Cardiac atrium fibroblast (primary cell): Measurements from ENCODE around the genes OVOL2 and RIN2.

DNA sequence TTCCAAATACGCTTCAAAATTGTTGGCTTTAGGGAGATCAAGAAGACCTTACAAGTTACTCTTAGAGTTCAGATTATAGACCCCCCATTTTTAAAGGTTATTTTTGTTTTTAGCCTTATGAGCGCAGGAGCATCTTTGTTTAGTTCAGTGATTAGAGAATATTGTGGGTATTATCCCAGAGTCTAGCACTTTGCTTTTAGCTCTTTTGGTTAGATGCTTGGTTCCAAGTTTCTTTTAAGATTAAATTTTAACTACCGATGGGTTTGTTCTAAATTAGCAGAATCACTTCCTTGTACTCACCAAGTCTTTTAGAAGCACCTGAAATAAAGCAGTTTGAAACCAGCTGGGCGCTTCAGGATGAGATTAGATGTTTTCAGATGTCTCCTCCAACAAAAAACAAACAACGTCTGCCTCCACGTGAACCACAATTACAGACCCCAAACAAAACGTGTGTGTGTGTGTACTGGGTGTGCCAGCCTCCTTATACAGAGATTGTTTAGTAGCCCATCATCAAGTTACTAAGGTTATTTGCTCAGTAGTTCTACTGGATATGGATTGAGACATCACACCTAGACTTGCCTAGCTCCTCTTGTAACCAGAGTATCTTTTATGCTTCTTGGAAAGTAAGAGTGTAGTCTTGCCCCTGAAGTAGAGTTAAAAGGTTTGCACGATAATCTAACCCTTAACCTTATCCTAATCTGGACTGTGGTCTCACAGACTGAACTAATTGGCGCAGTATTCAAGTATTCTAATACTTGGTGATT, 2.2 kb downstream of the DSTN start:
- RAMPAGE, long total RNA = no peak

- RAMPAGE, long total RNA = no peak
These were observed 10.8 kb downstream of the BANF2 start for GRCh38 chr20:17710556-17710956.

DNA sequence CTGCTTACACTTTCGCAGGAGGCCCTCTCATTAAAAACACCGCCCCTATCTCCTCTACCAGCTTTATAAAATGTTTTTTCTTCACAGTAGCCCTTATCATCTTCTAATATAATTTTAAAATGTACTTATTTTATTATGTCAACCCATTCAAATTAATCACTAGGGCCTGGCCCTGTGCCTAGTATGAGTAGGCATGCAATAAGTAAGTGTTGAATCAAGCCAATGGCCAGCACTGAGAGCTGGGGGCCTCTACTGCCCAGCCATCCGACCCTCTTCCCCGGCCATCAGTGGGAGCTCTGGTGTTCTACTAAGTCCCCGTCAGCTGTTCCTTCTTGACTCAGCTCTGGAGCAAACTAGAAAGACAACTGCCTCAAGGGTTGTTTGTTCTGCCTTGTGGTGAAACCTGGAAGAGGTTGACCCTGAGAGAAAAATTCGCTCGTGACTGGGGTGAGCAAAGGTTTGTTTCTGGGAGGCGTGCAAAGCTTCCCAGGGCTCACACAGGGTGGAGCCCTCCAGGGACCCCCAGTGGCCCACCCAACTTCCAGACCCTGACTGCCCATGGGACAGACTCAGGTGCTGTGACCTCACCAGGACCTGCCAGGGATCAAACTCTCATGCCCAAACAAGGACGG, 50.2 kb downstream of the BANF2 start:
- RAMPAGE, long total RNA = no peak

- RAMPAGE, long total RNA = no peak
These were observed 112.6 kb downstream of the SNX5 start for GRCh38 chr20:17855912-17856459.

DNA sequence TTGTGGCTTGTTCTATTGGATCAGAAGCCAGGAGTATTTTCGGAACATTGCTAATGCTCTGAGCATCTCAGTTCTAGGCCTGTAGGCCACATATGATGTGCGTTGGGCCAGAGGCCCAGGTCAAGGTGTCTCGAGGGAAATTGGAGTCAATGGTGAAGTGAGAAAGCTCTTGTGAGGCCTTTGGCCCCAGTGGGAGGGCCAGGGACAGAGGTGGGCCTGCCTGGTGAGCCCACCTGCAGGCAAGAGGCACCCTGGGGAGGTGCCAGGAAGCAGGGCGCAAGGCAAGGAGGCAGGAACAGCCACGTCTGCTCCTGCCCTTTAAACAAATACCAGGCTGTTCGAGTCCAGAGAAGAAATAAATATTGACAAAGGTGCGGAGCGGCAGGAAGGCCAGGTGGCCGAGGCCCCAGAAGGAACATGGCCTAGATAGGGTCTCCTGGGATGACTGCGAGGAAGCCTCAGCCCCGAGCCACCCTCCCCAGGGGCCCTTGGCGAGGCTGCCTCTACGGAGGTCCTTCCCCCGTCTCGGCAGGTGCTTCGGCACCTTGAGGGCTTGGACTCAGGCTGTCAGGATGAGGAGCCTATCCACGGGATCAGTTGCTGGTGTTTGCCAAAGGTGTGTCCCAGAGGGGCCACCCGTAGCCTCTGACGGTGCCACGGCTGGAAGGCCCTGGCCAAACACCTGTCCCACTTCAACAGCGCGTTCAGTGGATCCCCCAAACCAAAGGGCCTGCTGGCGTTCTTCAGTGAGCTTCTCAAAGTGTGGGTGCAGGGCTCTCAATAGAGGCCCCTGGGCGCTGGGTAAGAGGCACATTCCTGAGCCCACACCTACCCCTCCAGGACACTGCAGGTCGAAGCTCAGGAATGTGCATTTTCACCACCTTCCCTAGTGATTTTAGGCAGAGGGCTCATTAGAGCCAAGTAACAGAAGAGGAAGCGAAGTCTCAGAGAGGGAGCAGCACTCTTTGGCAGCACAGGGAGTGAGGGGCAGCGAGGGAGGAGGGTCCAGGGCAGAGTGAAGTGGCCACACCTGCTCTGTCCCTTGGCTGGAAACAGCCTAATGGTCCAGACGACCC, 39.9 kb downstream of the SNX5 start:
- RAMPAGE, long total RNA = no peak

GRCh38 chr20:17958288-17959423, 9.9 kb downstream of the SNX5 start:
- RAMPAGE, long total RNA = no peak

- RAMPAGE, long total RNA = no peak
These were observed 463 bp downstream of the MGME1 start for GRCh38 chr20:17969250-17969712.

- RAMPAGE, long total RNA = no peak
These were observed 36.9 kb downstream of the MGME1 start for GRCh38 chr20:18005224-18006526.

DNA sequence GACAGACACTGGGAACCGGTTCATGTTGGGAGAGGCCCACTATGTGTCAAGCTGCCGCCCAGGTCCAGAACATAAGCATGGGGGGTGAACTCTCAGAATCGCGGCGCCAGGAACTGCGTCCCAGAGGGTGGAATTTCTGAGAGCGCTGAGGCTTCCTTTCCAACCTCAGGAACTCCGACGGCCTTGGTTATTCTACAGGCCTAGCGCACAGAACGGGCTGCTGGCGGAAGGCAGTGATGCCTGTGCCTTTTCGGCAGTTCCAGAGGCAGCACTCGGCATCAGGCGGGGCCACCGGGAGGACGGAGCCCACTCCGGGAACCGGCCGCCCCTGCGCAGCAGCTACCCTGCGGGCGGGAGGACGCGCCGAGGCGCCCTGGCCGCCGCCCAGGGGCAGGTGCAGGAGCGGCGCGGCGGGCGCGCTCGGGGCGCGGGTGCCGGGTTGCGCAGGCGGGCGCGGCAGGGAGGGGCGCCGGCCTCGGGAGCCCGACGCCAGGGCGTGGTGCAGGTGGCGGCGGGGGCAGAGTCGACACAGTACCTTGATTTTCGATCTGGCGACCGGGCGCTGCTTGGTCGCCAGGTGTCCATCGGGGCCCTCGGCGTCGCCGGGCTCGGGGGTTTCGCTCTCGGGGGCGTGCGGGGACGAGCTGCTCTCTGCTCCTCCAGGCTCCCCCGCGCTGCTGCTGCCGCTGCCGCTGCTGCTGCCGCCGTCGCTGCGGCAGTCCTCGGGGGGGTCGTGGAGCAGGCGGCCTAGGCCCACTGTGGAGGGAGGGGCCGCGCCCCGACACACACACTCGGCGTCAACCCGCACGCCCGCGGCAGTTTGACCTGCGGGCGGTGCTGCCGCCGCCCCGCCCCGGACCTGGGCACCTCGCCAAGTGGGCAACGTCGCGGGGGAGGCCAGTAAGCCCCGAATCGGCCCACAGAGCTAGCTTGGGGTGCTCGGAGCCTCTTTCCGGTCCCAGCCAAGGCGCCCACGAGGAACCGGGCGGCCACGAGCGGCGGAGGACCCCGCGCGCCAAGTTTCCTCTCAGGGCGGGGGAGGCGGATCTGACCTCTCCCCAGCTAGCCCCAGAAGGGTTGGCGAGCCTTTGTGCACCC, 1.2 kb downstream of the OVOL2 start:
- RAMPAGE, long total RNA = no peak

GRCh38 chr20:18057220-18057402, 605 bp downstream of the OVOL2 start:
- RAMPAGE, long total RNA = no peak

DNA sequence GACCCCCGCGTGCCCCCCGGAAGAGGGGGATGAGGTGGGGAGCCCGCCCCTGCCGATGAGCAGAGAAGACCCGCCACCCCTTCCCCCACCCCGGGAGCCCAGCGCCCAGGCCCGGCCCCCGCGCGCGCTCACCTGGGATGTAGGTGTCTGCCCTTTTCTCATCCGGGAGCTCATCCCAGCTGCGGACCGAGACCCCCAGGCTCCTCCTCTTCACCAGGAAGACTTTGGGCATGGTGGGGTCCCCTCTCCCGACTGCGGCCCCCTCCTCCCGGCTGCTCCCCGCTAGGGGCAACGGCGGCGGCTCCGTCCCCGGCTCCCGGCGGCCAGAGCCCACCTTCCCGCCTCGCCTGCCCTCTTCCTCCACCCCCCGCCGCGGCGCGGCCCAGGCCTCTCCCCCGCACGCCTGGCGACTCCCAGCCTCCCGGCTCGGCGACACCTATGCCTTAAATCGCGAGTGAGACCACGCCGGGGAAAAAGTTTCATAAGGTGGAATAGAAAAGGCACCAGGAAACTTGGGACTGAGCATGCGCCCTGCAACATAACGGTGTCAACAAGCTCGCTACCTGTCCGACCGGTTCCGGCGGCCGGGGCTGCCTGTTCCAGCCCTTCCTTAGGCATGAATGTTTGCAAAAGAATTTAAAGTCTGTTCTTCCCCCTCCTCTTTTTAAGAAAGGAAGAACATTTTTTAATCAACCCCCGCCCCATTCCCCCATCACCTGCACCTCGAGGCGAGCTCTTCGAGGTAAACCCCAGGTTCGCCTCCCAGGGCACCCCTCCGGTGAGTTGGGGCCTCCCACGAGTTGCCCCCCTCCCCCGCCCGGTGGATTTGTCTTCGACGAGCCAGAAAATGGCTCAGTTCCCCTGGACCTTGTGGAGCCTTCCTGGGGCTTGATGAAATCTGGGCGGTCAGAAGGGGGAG, at the start of gene OVOL2:
TSS of gene OVOL2 (minus strand) at position 514 of the 919 bp plus-strand sequence.
- RAMPAGE, long total RNA = no peak

DNA sequence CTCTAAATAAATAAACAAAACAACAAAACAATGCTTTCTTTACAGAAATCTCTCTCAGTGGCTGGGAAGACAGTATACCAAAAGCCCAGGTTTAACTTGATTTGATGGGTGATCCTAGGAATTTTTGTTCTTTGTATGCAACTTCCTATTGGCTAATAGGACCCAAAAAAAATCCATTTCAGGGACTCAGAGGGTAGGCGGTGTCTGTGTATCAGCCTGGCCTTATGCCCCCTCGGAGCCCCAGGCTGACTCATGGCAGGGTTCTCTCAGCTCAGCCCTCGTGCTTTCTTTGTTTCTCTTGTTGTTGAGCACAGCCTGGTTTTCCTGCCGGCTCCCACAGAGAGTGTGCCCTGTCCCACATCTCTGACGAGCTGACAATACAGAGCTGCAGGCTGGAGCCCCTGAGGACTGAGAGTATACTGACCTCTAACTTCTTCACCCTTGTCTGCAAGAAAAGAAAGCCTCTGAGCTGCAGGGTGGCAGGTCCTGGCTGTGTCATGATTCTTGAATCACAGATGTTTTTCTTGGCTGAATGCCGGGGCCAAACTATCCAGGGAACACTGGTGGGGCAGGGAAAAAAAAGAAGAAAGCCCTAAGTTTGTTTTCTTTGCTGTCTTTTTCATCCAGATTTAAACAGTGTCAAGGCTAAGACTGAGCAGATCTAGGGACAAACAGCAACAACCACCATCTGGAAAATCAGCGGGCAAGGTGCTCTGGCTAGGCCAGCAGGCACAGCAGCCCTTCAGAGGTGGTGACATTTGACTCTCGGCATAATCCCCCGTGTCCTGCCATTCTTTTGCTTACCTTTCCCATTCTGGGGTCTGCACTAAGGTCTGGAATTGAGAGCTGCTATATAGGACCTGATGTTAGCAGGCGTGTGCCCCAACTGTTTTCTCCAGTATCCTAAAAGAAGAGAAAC, 63.3 kb upstream of the ZNF133 start:
- RAMPAGE, long total RNA = no peak

GRCh38 chr20:18412561-18412933, 54.3 kb downstream of the DZANK1 start:
- RAMPAGE, long total RNA = no peak

GRCh38 chr20:18493953-18494359, 3.1 kb downstream of the RBBP9 start:
- RAMPAGE, long total RNA = no peak

DNA sequence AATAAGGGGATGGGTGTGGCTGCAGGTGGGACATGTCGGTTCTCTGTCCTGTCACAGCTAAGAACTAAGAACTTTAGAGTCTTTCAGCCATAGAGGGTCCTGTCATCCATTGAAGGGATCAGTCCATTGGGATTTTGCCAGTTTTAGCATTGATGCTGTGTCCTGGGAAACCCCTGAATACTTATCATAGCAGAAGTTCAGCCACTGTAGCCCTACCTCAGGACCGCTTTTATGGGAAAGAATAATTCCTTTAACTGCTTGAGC, 18.2 kb upstream of the SCP2D1 start:
- RAMPAGE, long total RNA = no peak

DNA sequence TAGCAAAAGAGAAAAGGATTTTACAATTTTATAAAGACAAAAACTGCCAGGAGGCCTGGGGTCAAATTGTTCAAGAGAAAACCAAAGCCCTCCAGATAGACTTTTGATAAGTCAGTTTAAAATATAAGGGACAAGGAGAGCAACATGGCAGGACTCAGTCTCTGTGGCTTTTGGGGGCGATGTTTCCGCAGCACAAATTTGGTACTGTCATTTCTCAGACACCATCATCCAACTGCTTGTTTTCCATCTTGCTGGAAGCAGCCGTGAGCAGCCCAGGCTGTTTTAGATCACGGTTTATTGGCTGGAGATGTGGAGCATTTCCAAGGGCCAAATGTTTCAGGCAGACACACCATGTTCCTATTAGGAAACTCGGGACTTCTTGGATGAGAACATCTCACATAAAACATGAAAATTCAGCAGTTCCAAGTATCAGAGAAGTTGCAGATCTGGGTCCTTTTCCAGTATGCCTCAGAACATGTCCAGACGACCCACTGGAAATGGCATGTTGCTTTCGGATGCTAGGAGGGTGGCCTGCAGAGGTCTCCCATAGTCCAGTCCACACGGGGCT, 176.1 kb downstream of the SCP2D1 start:
- RAMPAGE, long total RNA = no peak

- RAMPAGE, long total RNA = no peak
These were observed 71.2 kb downstream of the SLC24A3 start for GRCh38 chr20:19283521-19284178.

- RAMPAGE, long total RNA = no peak
These were observed 14.7 kb upstream of the RIN2 start for GRCh38 chr20:19743169-19743920.

DNA sequence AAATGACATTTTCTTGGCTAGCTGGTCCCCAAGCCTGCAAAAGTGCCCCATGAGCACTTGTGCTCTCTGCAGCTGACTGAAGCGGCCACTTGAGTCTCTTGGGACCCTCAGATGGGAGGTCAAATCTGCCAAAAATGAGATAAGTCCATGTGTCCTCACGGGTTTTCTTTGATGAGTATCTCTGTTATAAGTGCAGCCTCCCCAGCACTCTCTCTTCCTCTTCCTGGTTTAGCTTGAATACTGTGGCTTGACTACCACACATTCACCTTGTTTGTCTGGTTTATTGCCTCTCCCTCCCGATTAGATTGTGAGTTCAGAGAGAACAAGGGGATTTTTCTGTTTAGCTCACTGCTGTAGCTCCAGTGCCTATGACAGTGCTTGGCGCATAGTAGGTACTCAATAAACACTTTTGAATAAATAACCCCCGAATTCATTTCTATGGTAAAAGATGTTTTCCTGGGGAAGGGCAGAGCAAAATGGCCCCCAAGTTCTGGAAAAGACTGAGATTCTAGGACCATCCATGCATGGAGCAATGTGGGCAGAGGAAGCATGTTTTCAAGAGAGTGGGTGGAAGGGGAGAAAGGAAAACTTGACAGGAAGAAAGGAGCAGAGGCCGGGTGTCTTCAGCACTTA, 6.9 kb upstream of the RIN2 start:
- RAMPAGE, long total RNA = no peak

DNA sequence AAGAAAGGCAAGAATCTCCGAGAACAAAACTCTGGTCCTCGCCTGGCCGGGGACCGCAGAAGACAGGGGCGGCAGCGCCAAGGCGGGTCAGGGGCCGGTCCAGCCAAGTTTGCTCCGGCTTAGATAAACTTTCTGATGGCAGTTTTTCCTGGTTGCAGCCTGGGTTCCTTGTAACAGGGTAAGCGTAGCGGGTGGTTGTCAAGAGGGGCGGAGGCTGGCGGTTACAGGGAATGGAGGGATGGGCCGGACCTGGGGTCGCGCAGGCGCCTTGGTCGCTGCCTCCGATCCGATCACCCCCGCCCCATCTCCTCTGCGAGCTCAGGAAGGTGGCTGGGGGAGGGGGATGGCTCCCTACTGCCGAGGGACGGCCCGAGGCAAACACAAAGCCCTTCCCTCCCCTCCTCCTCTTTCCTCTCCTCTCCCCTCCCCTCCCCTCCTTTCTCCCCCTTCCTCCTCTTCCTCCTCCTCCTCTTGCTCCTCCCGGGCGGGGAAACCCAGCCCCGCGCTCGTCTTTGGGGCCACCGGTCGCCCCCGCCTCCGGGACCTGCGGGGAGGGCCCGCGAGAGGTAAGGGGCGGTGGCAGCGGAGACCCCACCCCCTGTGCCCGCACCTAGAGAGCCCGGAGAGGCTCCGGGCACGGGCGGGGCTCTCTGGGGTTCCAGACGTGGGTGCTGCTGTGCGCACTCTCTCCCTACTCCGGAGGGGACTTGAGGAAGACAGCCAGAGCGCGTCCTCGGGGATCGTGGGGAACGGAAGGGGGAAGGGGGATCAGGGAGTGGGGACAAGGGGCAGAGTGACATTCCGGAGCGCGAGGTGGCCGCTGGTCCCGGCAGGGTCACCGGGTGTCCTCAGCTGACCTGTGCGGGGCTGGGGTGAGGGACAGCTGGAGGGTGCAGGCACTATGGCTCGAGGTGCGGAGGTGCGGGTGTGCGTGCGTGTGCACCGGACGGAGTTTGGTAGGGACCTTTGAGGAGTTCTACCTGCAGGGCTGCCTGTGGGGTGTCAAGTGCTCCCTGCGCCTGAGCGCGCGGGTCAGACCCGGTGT, at the start of gene RIN2:
TSS of gene RIN2 (plus strand) at position 497 of the 1,045 bp plus-strand sequence.
- RAMPAGE, long total RNA = start-site peak on the plus strand centred at position 402 of the sequence, 207 bp wide, 43 and 9 reads in 2 replicates